Spleen (tissue), 7 donors: ENCODE measurements around a stretch of chr1.

- PRO-cap, 4 experiments: no peak in any of the 4 experiments
- RAMPAGE, long total RNA, 4 experiments: no peak in any of the 4 experiments
Observed at GRCh38 chr1:109131474-109131912, 17.6 kb downstream of the ELAPOR1 start.

GRCh38 chr1:109185315-109186562 lies 28.0 kb upstream of the SARS1 start:
- PRO-cap, 4 experiments: no peak in any of the 4 experiments
- RAMPAGE, long total RNA, 4 experiments: no peak in any of the 4 experiments

DNA sequence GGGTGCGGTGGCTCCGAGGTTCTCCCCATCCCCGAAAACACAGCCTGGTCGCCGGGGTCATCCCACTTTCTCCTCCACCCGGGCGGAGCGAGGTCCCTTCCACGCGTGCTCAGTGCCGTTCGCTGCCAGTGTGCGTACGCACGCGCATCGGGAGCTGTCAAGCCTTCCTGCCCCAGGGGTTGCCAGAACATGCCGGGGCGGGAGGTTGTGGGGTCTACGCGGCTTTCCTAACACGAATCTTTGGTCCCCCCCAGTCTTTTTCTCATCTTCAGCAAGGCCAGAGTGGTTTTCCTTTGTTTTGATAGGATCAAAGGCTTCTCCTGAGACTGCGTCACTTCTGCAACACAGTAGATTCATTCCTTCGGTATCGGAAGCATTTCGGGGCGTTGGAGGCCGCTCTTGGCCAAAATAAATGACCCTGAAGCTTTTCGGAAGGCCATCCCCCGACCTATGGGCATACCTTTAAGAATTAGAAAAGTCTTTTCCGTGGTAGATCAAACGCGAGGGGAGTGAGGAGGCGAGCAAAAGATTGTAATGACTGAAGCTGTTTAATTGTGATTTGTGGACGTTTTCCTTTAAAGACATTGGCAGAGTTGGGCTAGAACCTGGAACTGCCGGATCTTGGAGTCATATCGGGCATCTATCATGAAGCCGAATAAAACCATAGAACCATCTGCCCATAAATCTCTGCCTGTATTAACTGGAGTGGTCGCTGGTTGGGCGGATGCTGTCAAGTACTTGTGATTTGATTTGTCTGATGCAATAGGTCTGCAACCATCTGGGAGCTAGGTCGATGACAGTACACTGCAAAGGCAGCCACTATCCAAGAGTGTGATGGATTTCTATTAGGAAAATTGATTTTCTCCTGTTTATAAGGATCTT lies 765 bp downstream of the SARS1 start:
- PRO-cap, 4 experiments: peak in 4 of 4 experiments; most common plus-strand start position 112 of the sequence (in 4); most common minus-strand start position 94 of the sequence (in 3)
- RAMPAGE, long total RNA, 4 experiments: no peak in any of the 4 experiments

DNA sequence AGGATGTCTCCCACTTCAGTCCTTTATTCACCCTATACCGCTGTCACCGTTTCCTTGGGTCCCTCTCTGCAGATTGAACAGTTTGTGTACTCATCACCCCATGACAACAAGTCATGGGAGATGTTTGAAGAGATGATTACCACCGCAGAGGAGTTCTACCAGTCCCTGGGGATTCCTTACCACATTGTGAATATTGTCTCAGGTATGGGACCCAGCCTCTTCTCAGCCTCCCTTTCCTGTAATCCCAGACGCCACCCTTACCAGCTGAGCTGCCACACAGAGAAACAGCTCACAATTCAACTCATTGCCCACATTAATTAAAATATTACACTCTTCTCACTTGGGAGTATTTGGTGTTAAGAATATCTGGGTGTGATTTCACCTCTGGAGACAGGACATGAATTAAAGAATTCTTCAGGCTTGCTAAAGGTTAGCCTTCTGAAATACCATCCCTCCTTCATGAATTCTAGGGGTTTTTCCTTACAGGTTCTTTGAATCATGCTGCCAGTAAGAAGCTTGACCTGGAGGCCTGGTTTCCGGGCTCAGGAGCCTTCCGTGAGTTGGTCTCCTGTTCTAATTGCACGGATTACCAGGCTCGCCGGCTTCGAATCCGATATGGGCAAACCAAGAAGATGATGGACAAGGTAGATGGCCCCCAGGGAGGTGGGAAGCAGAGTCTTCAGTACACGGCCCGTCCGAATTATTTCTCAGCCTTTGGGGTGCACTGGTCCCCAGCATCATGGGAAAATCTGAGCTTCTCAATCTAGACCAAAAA lies 13.2 kb upstream of the CELSR2 start:
- PRO-cap, 4 experiments: no peak in any of the 4 experiments
- RAMPAGE, long total RNA, 4 experiments: no peak in any of the 4 experiments

DNA sequence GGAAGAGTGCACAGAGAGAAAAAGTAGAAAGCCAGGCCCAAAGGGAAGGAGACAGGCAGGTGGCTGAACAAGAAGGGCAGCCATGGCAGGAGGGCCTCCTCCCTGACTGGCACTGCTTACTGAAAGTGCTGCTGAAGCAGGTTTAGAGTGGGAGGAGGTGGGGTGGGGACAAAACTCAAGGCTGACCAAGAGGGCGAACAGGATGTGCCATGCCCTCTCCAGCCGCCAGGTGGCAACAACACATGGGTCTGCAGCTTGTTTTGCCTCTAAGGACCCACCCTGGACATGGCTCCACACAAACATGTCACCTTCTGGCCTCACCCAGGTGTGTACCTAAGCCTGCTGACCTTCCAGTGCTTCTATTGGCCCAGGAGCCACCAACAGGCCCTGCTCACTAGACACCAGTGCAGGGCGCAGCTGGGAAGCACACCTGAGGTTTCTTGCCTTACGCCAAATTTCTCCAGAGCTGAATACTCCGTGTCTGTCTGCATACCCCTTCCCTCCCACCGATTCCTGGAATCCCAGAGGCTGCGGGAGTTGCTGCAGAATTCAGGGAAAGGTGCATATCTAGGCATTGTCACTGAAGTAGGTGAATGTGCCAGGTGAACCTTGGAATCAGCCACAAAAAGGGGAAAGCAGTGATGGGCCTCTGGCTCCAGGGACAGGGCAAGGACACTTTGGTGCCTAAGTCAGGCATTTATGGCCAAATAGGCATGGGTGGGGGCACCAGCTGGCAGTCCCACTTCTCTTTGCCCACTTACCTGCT lies 5.4 kb downstream of the PSRC1 start:
- PRO-cap, 4 experiments: peak in 3 of 4 experiments; most common minus-strand start position 114 of the sequence (in 2)
- RAMPAGE, long total RNA, 4 experiments: no peak in any of the 4 experiments

- PRO-cap, 4 experiments: no peak in any of the 4 experiments
- RAMPAGE, long total RNA, 4 experiments: no peak in any of the 4 experiments
Observed at GRCh38 chr1:109312109-109312778, 5.4 kb upstream of the MYBPHL start.

- PRO-cap, 4 experiments: peak in 1 of 4 experiments; most common minus-strand start chr1:109371625 (in 1)
- RAMPAGE, long total RNA, 4 experiments: no peak in any of the 4 experiments
Observed at GRCh38 chr1:109371464-109371893, 26.2 kb downstream of the SORT1 start.

- PRO-cap, 4 experiments: no peak in any of the 4 experiments
- RAMPAGE, long total RNA, 4 experiments: no peak in any of the 4 experiments
Observed at GRCh38 chr1:109372955-109373954, 24.5 kb downstream of the SORT1 start.

DNA sequence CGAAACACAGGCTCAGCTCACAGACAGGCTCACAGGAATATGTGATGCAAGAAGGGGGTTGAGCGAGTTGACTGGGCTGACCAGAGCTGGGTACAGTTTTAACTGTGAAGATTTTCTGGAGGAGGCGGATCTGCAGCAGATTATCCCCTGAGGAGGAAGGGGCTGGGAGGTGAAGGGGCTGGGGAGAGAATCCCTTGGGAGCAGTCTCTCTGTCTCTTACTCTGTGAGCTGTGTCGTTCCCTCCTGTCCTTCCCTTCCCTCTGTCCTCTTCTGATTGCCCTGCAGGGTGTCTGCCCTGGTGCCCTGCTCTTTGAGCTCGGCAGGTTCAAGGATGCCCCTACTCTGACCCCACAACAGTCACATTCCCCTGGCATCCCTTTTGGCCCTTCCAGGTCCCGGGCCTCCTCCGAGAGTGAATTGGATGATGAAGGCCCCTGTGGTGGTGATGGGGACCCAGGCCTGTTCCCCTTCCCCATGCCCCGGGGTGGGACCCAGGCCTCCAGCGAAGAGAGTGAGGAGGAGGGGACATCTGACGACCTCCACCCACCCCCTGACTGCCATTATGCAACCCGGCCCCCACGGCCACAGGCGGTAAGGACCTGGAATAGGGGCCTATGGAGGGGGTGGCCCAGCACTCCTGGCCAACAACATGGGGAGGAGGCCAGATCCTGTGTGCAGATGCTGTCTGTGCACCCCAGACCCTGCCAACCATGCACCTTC lies 4.2 kb upstream of the CYB561D1 start:
- PRO-cap, 4 experiments: no peak in any of the 4 experiments
- RAMPAGE, long total RNA, 4 experiments: no peak in any of the 4 experiments

GRCh38 chr1:109532698-109533320 lies 6.9 kb upstream of the GPR61 start:
- PRO-cap, 4 experiments: no peak in any of the 4 experiments
- RAMPAGE, long total RNA, 4 experiments: no peak in any of the 4 experiments

DNA sequence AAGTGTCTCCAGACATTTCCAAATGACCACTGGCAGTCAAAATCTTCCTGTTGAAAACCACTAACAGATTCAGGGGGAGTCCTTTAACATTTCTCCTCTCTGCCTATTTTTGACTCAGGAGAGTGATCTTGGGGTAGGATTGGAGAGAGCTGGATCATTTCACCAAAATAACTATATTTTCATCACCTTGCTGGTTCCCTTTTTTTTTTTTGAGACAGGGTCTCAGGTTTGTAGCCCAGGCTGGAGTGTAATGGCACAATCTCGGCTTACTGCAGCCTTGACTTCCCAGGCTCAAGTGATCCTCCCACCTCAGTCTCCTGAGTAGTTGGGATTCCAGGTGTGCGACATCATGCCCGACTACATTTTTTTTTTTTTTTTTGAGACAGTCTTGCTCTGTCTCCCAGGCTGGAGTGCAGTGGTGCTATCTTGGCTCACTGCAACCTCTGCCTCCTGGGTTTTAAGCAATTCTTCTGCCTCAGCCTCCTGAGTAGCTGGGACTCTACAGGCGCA lies 8.5 kb downstream of the GNAT2 start:
- PRO-cap, 4 experiments: no peak in any of the 4 experiments
- RAMPAGE, long total RNA, 4 experiments: no peak in any of the 4 experiments

DNA sequence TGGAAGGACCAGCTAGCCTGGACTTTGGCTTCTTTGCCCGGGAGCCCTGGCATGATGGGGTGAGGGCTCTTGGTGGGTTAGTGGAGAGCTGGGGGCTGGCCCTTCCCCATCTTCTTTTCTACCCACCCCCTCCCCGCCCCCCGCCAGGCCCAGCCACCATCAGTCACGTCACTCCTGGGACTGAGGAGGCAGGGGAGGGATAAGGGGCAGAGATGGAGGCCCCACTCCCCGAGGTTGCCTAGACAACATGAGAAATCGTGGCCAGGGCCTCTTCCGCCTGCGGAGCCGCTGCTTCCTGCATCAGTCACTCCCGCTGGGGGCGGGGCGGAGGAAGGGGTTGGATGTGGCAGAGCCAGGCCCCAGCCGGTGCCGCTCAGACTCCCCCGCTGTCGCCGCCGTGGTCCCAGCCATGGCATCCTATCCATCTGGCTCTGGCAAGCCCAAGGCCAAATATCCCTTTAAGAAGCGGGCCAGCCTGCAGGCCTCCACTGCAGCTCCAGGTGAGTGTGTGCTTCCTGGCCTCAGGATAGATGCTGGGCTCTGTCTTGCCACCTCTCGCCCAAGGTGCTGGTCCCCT lies 1.2 kb downstream of the AMPD2 start:
- PRO-cap, 4 experiments: peak in 4 of 4 experiments; most common plus-strand start position 376 of the sequence (in 3); most common minus-strand start position 182 of the sequence (in 2)
- RAMPAGE, long total RNA, 4 experiments: start-site peak on the minus strand in 1 of 4 experiments, centred at position 76 of the sequence, 5 reads per replicate

- PRO-cap, 4 experiments: no peak in any of the 4 experiments
- RAMPAGE, long total RNA, 4 experiments: no peak in any of the 4 experiments
Observed at GRCh38 chr1:109625571-109626207, 6.1 kb downstream of the AMPD2 start.

GRCh38 chr1:109733458-109733657 lies 7.5 kb downstream of the GSTM3 start:
- PRO-cap, 4 experiments: no peak in any of the 4 experiments
- RAMPAGE, long total RNA, 4 experiments: no peak in any of the 4 experiments

GRCh38 chr1:109750805-109751270 lies 10.0 kb upstream of the GSTM3 start:
- PRO-cap, 4 experiments: no peak in any of the 4 experiments
- RAMPAGE, long total RNA, 4 experiments: no peak in any of the 4 experiments

DNA sequence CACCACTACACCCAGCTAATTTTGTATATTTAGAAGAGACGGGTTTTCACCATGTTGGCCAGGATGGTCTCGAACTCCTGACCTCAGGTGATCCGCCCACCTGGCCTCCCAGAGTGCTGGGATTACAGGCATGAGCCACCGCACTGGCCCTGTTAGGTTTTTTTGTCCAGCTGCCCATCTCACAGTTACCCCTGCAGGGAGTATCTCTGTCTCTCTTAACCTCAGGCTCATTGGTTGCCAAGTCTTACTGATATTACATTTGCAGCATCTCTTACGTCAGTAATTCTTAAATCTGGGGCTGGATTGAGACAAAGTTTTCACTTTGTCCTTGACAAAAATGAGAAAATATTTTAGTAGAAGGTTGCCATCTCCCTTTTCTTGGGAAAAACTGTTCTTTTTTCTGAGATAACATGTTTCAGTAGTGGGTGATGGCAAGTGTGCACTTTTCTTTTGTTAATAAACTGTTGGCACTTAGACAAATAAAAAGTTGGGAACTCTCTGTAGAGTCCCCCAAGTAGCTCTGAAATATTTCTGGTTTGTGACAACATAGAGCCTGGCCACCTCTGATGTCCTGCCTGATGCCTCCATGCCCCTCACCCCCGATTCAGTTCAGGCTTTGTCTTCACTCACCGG lies 7.2 kb downstream of the EPS8L3 start:
- PRO-cap, 4 experiments: no peak in any of the 4 experiments
- RAMPAGE, long total RNA, 4 experiments: no peak in any of the 4 experiments

DNA sequence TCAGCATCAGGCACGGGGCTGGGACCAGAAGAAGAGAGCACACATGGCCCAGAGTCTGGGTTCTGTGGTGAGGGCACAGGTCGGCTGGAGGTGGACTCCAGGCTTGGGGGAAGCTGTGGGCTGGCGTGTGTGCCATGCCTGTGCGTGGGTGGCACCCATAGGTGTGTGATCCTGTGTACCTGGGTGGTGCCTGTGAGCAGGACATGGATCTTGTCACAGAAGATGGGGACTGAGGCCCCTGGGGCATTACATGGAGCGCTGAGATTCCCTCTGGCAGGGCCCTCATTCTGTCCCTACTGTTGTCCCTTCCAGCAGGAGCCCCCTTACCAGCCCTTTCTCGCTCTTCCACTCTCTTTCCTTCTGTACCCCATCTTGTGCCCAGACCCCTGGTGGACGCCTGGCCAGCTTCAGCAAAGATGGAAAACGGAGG lies 466 bp upstream of the EPS8L3 start:
- PRO-cap, 4 experiments: no peak in any of the 4 experiments
- RAMPAGE, long total RNA, 4 experiments: no peak in any of the 4 experiments

GRCh38 chr1:109895831-109896409 lies 14.7 kb upstream of the CSF1 start:
- PRO-cap, 4 experiments: peak in 1 of 4 experiments; most common plus-strand start chr1:109896087 (in 1)
- RAMPAGE, long total RNA, 4 experiments: no peak in any of the 4 experiments

GRCh38 chr1:109983951-109984446 lies 566 bp upstream of the AHCYL1 start:
- PRO-cap, 4 experiments: no peak in any of the 4 experiments
- RAMPAGE, long total RNA, 4 experiments: no peak in any of the 4 experiments

DNA sequence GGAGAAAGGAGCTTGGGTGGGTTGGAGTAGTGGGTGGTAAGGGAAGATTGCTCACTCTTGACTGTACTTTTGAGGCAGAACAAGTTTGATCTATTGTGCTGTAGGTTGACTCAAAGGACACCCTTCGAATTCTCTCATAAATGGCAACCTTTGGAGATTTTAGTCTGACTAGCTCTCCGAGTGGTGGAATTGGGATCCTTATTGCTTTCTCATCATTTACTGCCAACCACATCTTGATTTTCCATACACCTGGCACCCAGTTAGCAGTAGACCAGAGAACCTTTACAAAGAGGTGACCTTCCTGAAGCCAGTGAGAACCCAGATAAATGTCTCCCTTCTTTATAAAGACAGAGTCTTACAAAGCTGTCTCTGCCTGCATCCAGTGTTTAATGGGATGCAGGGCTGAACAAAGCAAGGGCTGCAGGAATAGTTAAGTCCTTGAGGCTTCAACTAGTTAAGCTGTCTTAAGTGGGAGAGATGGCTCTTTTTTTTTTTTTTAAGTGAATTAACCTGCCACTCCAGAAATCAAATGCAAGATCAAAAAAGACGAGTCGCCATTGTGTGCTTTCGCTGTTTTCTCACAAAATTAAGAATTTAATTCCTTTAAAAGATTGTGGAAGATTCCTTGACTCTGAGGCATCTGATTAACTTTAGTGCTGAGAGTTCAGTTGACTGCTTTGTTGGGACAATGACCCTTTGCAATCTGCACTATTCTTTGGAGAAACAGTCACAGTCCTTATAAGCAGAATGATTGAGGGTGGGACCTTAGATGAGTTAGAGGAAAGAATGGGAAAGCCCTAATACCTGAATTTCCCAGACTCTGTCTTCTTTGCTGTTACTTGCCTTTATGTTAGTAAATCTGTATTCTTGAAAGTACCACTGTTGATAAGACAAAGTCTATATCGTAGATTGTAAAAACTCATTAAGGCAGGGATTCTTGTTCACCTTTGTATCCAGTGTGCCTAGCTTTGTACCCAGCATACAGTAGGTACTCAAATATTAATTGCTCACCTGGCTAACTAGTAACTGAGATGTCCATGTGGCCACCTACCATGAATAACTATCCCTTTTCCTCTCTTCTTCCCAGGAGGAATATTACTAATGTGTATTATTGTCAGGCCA lies 1.6 kb downstream of the AHCYL1 start:
- PRO-cap, 4 experiments: no peak in any of the 4 experiments
- RAMPAGE, long total RNA, 4 experiments: no peak in any of the 4 experiments